Osteocyte (in vitro differentiated cells): ENCODE measurements around the gene SH3TC1.

- PRO-cap, result no peak
These were observed 14.6 kb downstream of the TBC1D14 start for GRCh38 chr4:6923905-6924968.

- PRO-cap, result no peak
These were observed 12.2 kb downstream of the CCDC96 start for GRCh38 chr4:7030348-7031164.

DNA sequence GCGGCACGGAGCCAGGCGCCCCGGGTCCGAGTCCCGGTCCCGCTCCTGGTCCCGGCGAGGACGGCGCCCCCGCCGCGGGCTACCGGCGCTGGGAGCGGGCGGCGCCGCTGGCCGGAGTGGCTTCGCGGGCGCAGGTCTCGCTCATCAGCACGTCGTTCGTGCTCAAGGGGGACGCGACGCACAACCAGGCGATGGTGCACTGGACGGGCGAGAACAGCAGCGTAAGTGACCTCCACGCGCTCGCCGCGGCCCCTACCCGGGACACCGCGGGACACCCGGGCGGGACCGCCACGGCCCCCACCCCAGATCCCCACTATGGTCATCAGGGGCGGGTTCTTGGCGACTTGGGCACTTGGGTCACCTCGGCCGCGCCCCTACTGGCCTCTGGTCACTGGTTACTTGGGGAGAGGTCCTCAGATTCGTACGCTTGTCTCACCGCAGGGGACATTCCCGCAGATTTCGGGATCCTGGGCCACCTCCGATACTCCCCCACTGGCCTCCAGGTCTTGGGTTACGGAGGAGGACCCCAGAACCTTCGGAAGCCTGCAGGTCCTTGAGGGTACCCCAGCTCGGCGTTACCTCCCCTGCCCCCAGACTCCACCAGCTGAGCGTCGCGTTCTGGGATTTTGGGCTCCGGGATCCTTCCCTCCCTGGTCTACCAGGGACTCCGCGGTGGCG lies 707 bp downstream of the SORCS2 start:
- PRO-cap, result no peak

- PRO-cap, result no peak
These were observed 14.8 kb downstream of the SORCS2 start for GRCh38 chr4:7207102-7207539.

DNA sequence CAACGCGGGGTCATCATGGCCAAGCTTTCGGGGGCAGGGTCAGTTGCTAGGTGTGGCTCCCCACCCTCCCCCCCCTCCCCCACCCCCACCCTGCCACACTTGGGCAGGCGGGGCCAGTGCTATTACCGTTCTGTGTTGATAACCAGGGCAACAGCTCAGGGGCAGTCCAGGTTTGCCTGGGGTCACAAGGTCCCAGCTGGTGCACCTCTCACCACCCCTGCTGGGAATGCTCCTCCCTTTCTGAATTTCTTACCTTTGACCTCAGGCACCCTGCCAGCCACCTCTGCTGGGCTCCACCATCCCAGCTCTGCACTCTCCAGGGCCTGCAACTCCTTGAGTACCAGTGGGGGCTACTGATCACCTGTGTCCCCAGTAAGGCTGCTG lies 227.4 kb upstream of the PSAPL1 start:
- PRO-cap, result no peak

DNA sequence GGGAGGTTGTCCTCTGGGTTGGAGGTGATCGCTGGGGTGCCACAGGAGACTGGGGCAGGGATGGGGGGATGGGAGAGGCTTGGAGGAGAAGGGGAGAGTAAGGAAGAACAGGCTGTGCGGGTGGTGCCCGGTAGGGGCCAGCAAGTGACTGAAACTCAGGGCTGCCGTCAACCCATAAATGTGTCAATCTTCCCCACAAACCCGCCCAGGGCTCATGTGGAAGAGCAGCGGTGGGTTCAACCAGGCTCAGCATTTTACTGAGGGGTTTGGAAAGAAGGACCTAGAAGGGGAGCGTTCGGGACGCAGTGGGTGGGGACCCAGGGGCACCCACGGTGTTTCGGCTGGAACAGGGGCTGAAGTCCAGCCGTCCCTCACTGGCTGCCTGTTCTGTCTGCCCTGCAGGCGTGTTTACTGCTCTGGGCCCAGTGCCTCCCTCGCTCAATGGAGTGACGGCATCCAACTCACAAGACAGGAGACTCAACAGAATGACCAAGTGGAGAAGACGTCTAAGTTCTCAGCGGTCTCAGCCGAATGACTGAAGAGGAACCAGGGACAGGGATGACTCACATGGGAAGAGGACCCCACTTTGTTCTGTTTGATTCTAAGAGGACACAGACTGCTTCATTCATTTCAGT lies 167.7 kb downstream of the AFAP1 start:
- PRO-cap, result no peak

GRCh38 chr4:7777024-7777668 lies 162.5 kb downstream of the AFAP1 start:
- PRO-cap, result no peak

- PRO-cap, result no peak
These were observed 122.0 kb downstream of the AFAP1 start for GRCh38 chr4:7817614-7818017.

- PRO-cap, result no peak
These were observed 80.2 kb upstream of the AFAP1 start for GRCh38 chr4:8019592-8020525.

GRCh38 chr4:8069961-8071121 lies 88.3 kb downstream of the ABLIM2 start:
- PRO-cap, result no peak

GRCh38 chr4:8096254-8096858 lies 62.3 kb downstream of the ABLIM2 start:
- PRO-cap, result no peak

- PRO-cap, result no peak
These were observed 16.7 kb downstream of the ABLIM2 start for GRCh38 chr4:8141897-8142365.

- PRO-cap, result no peak
These were observed 16.1 kb upstream of the SH3TC1 start for GRCh38 chr4:8182916-8183533.

DNA sequence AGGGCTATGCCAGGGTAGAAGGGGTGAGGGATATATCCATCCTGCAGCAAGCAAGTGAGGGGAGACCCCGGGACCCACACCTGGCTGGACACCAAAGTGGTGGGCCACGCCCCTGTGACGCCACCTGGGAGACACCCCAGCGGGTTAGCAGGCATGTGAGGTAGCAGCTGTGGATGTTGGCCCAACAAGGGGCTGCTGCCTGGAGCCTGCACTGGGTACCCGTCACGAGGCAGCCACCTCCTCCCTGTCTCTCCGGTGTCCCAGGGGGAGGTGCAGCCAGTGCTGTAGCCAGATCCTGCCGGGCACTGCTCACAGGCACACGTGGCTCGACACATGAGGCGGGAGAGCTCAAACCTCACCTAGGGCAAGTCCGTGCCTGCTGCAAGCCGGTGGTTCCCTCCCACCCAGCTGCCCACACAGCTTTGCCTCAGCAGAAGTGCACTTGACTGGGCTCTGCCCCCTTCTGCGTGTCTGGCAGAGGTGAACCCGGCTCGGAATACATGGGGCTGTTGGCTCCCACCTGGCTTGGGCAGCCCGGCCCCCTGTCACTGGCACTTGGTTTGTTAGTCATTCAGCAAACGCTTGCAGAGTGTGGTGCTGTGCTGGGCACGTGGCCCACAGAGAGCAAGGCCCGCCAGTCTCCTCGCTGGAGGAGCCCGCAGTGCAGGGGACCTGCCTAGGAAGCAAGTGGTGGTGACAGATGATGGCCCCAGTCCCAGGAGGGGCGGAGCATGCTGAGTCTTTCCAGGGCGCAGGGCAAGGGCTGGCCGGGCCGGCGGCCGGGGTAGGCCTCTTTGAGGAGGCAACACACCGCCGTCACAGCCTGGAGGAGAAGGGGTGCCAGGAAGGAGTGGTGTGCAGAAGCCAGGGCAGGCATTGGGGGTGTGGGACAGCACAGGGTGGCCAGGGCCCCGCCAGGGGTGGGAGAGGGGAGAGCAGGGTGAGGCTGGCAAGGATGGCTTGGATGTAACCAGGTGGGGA lies 10.2 kb upstream of the SH3TC1 start:
- PRO-cap, result no peak

DNA sequence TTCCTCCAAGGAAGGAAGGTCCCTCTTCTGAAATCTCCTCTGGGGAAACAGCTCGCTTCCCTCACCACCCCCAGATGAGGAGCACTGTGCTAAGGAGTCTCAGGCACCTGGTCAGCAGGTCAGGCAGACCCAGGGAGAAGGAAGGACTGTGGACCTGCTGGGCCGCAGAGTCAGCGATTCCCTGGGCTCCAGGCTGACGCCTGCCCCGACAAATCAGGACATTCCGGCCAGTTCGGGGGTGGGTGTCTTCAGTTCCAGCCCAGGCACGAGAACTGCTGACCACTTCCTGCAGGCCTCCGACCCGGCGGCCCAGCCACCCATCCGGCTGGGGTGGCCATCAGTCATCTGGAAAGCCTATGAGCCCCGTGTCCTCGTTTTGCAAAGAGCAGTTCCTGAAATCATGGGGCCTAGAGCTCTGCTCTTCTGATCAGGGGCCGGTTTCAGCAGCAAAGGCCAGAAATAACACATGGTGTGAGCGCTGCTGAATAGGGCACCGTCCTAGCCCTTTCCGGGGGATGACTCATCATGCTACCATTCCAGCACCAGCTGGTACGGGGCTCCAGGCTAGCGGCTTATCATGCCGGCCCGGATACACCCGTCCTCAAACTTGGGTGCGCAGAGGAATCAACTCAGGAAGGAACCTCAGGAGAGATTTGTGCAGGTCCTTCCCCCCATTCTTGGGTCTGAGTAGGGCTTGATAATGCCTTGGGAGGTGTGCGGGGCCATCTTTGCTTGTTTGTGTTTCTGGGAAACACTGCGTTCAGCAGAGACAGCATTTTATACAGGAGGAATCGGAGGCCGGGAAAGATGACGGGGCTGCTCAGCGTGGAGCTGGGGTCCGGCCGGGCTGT lies 7.8 kb upstream of the SH3TC1 start:
- PRO-cap, result no peak

DNA sequence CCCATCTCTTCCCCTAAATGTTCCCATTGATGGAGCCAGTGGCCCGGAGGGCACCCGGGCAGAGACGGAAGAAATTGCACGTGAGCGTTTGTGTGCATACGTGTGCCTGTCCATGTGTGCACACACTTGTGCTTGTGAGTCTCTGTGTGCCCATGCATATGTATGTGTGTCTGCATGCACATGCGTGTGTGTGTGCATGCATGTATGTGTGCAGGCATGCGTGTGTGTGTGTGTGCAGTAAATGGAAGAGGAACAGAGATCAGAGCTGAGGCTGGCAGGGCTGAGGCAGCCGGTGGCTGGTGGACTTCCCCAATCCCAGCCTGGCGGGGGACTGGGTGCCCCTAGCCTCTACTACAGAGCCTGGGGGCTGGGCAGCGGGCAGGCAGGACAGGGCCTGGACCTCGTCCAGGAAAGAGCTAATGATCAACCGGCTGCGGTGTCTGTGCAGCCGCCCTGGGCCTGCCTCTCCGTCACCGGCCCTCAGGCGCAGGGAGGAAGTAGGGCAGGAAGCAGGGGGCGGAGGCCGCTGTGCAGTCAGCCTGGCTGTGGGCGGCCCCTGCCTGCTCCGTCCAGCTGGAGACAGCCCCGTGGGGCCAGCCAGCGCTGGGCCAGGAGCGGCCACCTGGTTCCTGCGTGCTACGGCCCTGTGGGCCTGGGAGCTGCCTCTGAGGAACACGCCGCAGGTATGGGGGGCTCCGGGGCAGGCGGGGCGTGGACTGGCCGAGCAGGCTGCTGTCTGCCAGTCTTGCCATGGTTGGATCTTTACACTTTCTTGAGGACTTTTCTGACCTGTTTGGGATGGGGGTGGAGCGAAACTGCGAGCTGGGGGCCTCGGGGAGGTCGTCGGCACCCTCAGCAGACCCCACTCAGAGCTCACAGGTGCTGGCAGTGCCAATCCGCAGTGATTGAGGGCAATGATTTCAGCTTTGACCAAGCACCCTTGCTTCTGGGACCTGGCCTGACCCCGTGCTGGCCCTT lies at the start of gene SH3TC1:
TSS of gene SH3TC1 (plus strand) at position 568 of the 978 bp plus-strand sequence.
- PRO-cap, result unidirectional peak, plus-strand start at position 588 of the sequence

- PRO-cap, result no peak
These were observed 1.4 kb downstream of the SH3TC1 start for GRCh38 chr4:8200375-8201084.

GRCh38 chr4:8221380-8222042 lies 22.4 kb downstream of the SH3TC1 start:
- PRO-cap, result no peak

- PRO-cap, result no peak
These were observed 34.4 kb upstream of the HTRA3 start for GRCh38 chr4:8235020-8235622.

DNA sequence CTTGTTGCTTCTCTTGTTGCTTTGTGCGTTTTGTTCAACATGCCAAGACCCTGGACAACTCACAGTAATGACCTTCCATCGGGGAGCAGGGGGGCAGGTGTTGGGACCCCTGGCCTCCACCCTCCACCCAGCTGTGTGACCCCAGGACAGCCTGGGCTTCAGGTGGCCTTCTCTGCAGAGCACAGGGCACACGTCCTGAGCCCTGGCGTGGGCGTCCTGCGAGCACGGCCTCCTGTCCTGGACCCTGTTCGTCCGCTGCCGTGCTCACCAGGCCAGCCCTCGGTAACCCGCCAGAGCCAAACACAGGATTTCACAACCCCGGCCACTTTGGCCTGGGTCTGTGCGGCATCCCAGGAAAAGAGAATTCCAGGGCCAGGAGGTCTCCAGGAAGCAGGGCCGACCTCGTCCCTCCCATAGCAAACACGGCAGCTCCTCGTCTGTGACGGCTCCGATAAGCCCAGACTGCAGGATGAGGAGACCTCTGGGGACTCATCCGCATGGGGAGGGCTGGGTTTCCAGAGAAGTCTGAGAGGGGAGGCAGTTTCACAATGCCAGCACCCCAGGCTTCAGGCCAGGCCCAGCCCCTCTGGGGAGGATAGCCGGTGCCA lies 22.6 kb upstream of the HTRA3 start:
- PRO-cap, result no peak